NCI-H460 (cell line): ENCODE measurements around the genes ZNF543, ZNF776, ZSCAN18, ZNF274 and A1BG.

RAMPAGE:
- cytosol, long total RNA: no peak
- long total RNA: no peak
- nucleus, long total RNA: no peak
Observed at GRCh38 chr19:57002155-57002624, 117.6 kb upstream of the USP29 start.

DNA sequence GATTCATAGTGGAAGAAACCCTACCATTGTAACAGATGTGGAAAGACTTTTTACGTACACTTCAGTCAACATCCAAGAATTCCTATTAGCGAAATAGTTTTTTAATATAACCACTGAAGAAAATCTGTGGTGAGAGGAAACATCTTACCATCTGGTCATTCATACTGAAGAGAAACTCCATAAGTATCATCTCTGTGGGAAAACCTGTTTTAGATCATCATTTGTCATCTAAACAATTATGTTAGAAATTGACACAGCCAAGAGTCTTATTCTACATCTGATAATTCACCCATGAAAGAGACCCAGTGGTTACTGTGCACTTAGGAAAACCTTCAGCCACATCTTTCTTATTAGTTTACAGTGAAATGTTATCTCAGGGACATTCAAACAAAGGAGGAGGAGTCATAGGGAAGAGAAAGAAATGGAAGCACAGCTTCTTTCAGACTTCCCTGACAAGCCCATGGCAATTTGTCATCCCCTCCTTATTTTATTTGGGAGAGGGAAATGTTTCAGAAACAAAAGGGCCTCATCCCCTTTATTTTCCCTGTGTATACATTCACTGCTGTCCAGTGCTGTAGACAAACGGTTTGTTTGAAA, 12.0 kb downstream of the ZNF460 start:
RAMPAGE:
- cytosol, long total RNA: no peak
- long total RNA: no peak
- nucleus, long total RNA: no peak

DNA sequence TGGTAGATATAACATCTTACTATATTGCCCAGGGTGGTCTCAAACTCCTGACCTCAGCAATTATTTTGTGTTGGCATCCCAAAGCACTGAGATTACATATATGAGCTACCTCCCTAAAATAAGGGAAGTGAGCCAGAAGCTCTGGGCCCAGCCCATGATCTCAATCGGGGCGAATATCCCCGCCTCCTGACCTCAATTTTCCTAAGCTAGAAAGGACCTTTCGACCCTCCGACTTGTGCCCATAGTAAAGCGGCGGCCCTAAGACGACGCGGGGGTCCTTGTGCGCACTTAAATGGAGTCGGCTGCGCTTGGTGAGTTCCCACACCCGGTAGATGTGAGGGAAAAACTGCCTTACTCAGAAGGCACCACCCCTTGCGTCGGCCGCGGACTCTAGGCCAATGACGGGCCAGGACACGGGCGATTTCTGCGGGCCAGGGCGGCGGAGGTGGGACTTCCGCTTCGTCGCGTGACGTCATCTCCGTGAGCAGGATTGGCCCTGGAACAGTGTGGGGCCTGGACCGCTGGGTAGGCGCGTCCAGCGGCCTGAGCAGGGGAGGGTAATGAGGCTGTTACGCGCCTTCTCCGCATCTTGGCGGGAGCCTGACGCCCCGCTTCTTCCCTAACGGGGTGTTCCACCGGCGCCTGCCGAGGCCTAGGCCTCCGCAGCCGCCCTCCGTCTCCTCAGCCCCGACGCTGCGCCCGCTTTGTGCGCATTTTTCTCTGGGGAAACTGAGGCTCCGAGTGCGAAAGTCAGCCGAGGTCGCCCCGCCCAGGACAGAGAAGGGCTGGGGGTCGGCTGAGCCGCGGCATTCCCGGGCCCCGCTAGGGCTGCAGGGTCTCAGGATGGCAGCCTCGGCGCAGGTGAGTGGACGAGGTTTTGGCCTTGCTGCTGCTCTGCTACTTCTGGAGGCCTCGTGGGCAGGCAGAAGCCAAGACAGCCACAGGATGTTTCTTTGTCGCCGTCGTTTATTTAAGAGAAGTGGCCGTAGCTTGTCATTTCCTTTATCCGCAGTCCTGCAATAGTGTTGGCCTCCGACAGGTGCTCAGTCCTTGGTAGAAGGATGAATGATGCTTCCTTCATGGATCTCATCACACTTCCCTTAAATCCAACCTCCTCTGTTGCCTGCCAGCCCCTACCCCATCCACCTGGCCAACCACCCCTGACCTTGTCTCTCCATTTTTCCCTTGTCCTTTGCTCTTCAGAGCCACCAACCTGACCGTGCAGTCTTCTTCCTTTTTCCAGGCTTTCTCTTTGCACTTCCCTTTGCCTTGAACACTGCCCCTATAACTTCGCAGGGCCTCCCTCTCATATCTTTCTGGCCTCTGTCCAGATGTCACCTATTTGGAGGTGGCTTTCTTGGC, at the start of gene ZNF543:
Gene ZNF543, plus strand, starts transcription at position 462 of the 1,362 bp plus-strand sequence.
RAMPAGE:
- cytosol, long total RNA: start-site peak on the plus strand centred at position 484 of the sequence, 44 bp wide, 32 and 21 reads in 2 replicates
- long total RNA: no peak
- nucleus, long total RNA: start-site peak on the plus strand centred at position 483 of the sequence, 49 bp wide, 25 and 9 reads in 2 replicates

DNA sequence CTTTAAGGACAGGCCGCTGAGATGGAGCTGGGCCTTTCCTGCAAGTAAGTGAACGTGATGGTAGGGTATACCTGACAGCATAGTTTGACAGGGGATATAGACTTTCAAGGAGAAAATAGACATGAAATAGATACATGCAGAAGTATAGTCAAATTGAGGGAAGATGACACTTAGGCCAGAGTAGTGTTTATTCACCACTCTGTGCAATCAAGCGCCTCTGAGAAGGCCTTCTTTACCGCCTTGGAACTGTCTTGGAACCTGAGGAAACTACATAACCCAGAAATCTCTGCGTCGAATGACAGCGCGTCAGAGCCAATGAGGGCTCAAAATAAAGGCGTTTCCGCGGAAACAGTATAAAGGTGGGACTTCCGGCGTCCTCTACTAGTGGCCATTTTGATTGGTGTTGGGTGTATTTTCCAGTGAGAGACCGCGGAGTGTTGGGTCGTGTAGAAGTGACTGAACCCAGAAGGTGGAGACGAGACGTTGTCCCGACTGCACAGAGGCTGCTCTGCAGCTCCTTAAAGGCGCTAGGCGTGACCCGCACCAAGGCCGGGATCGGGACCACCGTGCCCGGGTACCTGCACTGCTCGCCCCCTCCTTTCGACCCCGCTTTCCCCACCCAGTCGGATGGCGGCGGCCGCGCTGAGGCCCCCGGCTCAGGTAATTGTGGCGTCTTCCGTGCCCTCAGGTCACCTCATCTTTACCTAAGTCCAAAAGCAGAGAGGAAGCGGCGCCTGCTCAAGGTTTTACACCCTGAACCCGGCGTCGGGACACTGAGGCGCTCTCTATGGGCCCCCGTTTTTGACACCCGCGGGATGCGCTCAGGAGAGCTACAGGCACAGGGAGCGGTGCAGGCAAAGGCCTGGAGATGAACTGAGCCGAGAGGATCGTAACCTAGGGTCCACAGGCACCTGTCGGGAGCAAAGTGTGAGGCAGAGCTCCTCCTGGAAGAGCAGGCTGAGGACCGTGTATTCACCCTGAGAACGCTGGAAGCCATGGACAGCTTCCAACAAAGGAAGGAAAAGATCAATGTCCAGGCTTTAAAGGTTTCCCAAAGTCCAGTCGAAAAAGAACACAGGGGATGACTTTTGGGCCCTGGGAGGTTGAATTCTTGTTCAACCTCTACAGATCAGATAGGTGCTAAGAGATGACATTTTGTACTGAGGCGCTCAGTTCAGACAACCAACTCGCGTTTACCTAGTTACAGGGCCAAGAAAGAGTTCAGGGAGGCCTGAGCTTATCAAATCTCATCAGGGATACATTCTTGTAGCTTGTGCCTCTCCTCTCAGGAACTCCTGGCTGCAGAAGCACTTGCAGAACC, at the start of gene ZNF776:
Gene ZNF776, plus strand, starts transcription at position 384 of the 1,321 bp plus-strand sequence.
RAMPAGE:
- cytosol, long total RNA: start-site peak on the plus strand centred at position 391 of the sequence, 64 bp wide, 34 and 40 reads in 2 replicates
- long total RNA: start-site peak on the plus strand centred at position 385 of the sequence, 46 bp wide, 18 and 44 reads in 2 replicates
- nucleus, long total RNA: start-site peak on the plus strand centred at position 389 of the sequence, 37 bp wide, 94 and 27 reads in 2 replicates

RAMPAGE:
- cytosol, long total RNA: no peak
- long total RNA: no peak
- nucleus, long total RNA: no peak
Observed at GRCh38 chr19:57787206-57788357, 18.1 kb downstream of the ZNF586 start.

DNA sequence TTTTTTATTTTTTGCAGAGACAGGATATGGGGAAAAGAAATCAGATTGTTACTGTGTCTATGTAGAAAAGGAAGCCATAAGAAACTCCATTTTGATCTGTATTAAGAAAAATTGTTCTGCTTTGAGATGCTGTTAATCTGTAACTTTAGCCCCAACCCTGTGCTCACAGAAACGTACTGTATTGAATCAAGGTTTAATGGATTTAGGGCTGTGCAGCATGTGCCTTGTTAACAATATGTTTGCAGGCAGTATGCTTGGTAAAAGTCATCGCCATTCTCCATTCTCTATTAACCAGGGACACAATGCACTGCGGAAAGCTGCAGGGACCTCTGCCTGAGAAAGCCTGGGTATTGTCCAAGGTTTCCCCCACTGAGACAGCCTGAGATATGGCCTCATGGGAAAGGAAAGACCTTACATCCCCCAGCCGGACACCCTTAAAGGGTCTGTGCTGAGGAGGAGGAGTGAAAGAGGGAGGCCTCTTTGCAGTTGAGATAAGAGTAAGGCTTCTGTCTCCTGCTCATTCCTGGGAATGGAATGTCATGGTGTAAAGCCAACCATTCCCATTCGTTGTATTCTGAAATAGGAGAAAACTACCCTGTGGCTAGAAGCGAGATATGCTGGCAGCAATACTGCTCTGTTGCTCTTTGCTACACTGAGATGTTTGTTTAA, 1.0 kb upstream of the ZNF587B start:
RAMPAGE:
- cytosol, long total RNA: no peak
- long total RNA: no peak
- nucleus, long total RNA: no peak

DNA sequence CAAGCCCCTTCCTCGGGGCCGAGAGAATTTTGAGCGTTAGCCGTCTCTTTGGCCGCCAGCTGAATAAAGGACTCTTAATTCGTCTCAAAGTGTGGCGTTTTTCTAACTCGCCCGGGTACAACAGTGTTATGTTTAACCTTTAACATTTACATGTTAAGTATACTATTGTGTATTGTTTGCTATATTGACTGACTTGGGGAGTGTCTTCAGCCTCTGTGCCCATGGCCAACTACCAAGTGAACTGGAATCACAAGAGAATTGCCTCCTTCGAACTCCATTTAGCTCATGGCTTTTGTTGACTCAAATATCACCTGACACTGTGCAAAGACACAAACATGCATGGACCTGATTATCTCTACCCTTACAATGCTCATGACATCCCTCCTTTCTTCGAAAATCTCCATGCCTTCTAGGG, 800 bp downstream of the ZNF814 start:
RAMPAGE:
- cytosol, long total RNA: no peak
- long total RNA: no peak
- nucleus, long total RNA: no peak

GRCh38 chr19:58007163-58007795, 4.7 kb upstream of the ZNF606 start:
RAMPAGE:
- cytosol, long total RNA: no peak
- long total RNA: no peak
- nucleus, long total RNA: no peak

GRCh38 chr19:58097387-58098327, at the start of gene ZSCAN18:
ZSCAN18 (minus strand) TSS chr19:58098231.
RAMPAGE:
- cytosol, long total RNA: no peak
- long total RNA: no peak
- nucleus, long total RNA: no peak

DNA sequence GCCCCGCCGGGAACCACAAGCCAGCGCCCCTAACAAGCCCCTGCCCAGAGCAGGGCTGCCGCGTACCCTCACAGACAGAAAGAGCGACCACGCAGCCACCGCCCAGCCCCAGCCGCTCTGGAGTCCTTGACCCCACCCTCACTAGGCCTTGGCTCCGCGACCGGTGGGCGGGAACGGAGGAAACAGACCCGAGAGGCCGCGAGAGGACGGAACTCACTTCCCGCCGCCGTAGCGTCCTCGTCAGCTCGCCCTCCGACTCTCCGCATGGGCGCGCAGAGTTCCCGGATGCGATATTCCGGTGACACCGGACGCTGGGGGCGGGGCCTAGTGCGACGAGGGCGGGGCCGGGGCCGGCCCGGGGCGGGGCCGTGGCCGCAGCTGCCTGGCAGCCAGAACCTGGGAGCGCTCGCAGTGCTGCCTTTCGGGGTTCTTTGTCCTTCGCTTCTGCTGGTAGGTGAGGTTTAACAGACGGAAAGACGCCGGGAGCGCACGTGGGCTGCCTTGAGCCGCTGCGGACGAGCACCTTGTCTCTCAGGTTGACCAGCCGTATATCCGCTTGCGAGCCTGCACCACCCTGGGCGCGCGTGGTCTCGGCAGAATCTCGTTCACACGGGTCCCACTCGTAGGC, 20.2 kb upstream of the ZSCAN18 start:
RAMPAGE:
- cytosol, long total RNA: no peak
- long total RNA: no peak
- nucleus, long total RNA: no peak

RAMPAGE:
- cytosol, long total RNA: no peak
- long total RNA: no peak
- nucleus, long total RNA: start-site peak on the minus strand at chr19:58183295-58183317, 11 and 8 reads in 2 replicates
Observed at GRCh38 chr19:58182505-58183549, at the start of gene ZNF274. ZNF274 (plus strand) TSS chr19:58183061.

RAMPAGE:
- cytosol, long total RNA: no peak
- long total RNA: start-site peak on the minus strand at chr19:58327197-58327279, 33 and 67 reads in 2 replicates
- nucleus, long total RNA: no peak
Observed at GRCh38 chr19:58327133-58327892, 519 bp downstream of the ZSCAN22 start.

DNA sequence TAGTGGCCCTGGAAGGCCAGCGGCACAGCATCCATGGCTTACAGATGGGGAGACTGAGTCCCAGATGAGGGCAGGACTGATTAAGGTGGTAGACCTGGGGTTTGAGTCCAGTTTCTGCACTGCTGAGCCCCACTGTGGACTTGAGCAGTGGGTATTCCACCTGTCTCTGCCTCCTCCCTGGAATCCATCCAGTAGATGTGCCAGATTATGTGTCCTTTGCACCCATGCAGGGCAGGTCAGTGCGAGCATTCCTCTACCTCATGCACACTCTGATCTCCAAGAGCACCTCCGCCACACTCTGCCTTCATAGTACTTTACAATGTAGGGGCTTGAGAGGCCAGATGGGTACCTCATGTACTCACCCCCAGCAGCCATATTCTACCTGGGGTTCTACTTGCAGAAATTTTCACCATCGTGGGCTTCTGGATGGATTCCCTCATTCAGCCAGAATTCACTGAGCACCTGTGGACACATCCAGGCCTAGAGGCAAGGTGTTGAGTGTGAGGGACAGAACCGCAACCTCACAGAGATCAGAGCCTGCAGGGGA, 10.1 kb downstream of the ZSCAN22 start:
RAMPAGE:
- cytosol, long total RNA: no peak
- long total RNA: no peak
- nucleus, long total RNA: no peak

DNA sequence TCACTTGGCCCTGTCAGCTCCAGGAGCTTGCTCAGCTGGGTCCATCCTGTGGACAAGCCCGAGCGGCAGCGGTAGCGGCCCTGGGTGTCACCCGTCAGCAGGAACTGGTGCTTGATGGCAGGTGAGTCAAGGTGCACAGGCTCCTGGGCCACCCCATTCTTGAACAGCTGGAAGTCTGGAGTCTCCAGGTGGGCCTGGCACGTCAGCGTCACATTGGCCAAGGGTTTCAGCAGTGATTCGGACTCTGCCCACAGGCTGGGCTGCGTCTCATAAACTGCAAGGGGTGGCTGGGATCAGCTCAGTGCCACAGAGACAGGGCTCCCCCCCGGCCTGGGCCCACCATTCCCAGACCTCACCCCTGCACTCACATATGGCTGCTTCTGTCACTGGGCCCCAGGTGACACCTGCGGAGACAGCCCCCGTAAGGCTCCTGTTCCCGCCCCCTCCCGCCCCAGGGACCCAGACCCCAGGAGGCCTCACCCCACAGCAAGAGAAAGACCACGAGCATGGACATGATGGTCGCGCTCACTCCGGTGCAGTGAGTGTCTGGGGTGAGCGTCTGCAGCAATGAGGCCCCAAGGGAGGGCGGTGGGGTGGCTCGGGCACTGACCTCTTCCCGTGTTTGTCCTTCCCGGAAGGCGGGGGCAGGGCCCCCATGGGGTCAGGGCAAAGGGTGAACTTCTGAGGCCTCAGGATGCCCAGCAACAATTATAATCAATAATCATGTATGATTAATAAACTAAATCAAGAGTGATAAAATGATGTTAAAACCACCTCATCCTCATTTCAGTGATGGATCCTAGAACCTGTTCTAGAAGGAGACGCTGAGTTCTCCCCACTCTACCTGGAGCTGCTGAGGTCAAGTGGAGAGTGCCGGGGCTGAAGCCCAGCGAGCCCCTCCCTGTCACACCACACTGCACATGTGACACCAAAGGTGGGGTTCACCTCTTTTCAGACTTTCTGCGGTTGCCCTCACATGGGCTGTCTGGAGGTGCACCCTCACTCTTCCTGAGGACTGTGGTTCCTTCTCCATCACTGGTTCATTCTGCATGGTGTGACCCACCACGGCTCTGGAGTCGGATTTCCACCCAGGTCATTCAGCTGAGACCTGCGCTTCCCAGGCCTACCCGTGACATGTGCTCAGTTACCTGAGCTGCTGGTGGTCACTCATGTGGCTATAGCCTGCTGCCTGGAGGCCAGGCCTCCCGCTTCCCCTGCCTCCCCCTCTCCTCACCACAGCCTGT, at the start of gene A1BG:
Gene A1BG, minus strand, starts transcription at position 569 of the 1,244 bp plus-strand sequence.
RAMPAGE:
- cytosol, long total RNA: no peak
- long total RNA: no peak
- nucleus, long total RNA: no peak

GRCh38 chr19:58401088-58402184, 6.0 kb downstream of the RNF225 start:
RAMPAGE:
- cytosol, long total RNA: no peak
- long total RNA: no peak
- nucleus, long total RNA: no peak

DNA sequence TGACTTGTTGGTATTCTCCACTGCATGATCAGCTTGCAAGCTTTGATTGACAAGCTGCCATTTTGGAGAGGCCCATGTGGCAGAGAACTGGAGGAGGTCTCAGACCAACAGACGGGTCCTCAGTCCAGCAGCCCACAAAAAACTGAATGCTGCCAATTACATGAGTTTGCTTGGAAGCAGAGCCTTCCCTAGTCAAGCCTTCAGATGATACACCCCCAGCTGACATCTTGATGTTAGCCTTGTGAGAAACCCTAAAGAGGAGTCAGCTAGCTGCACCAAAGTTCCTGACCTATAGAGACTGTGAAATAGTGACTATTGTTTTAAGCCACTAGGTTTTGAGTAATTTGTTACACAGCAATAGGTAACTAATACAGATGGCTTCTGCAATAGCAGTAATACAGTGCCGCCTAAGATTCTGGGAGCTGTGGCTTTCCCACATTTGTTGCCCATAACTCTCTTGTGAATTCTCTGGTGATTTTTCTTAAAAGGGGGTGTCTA, 9.8 kb downstream of the ZNF132 start:
RAMPAGE:
- cytosol, long total RNA: no peak
- long total RNA: no peak
- nucleus, long total RNA: no peak

DNA sequence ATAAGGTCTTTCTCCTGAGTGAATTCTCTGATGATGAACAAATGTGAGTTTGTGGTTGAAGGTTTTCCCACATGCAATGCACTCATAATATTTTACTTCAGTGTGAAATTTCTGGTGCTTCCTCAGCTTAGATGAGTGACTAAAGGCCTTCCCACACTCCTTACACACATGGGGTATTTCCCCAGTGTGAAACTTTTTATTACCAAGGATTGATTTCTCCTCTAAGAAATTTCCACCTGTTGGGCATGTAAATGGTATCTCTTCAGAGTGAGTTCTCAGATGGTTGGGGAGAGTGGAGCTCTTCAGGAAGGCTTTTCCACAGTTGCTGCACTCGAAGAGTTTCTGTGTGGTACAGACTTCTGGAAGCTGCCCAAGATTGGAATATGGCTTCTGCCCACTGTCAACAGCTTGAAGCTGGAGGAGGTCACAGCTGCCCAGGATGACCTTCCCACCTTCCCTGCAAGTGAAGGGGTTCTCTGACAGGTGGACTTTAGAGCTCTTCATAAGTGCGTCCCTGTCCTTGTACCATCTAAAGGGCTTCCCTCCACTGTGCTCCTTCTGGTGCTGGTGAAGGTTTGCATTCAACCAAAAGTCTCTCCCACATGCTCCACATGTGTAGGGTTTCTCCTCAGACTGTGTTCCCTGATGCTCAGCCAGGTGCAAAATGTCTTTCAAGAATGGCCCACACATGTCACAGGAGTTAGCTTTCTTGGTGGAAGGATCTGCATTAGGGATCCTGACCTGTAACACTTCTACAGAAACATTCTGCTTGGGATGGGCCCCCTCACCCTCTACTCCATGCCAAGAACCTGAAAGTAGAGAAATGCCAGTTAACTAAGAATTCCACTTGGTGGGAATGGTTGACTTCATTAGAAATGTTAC, 5.3 kb downstream of the ZNF132 start:
RAMPAGE:
- cytosol, long total RNA: no peak
- long total RNA: no peak
- nucleus, long total RNA: no peak

DNA sequence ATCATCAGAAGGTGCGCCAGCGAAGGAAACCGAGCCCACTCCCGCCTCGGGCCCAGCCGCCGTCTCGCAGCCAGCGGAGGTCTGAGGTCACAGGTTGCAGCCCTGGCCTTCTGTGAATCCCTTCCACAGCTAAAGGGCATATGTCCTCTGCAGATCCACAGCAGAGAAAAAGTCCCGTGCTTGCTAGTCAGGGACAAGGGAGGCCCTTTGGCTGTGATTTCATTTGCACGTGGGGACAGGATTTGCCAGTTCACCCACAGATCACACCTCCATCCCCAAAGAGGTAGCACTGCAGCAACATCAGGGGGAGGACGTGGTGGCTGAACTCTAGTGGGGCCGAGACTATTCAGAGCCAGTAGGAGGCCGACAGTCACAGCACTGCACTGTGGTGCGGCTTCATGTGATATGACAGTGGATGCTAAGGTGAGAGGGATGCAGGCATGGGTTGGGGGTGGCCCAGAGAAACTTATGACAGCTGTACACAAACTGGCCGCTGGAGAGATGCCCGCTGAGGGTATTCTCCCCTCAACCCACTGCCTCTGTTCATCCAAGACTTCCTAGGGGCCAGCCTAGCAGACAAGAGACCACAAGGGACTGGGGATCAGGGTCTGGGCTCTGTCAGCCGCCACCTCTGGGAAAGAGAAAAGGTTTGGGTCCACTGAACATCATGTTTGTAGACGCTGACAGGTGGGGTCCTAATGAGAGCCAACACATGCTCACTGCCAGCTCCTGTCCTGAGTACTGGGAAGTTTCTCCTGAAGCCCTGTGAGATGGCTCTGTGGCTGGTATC, 3.9 kb upstream of the ZNF446 start:
RAMPAGE:
- cytosol, long total RNA: no peak
- long total RNA: no peak
- nucleus, long total RNA: no peak

RAMPAGE:
- cytosol, long total RNA: no peak
- long total RNA: no peak
- nucleus, long total RNA: no peak
Observed at GRCh38 chr19:58563248-58563685, 4.9 kb upstream of the UBE2M start.